HT1080 (cell line): ENCODE results near the gene MTPAP.

DNA sequence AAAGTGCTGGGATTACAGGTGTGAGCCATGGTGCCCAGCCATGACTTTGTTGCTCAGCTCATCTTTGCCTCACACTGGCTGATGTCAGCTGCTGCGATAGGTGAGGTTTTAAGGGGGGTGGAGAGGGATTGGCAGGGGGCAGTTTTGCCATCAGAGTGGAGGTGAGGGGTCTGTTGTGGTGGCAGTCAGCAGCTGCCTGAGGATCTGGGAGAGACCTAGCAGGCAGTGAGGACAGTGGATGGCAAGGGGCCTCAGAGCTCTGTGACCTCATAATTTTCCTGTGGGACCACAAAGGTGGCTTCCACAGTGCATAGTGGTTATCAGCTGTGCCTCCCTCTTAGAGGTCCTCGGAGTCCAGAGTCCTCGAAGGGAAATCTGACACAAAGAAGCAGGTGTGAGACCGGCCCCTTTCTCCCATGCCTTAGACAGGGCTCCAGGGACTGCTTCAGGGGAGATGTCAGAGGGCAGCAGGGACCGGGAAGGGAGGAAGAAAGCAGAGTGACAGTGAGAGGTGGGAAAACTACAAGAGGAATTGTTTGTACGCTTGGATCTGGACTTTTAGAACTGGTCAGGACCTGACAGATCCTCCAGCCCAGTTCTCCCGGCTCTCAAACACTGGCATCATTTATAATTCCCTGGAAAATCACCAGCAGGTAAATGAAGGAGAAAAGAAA, 66.2 kb downstream of the BAMBI start:
RAMPAGE:
- cytosol, long total RNA: no peak
- long total RNA: no peak
- nucleus, long total RNA: no peak

RAMPAGE:
- cytosol, long total RNA: no peak
- long total RNA: no peak
- nucleus, long total RNA: no peak
Measured at GRCh38 chr10:29486006-29486735, 148.6 kb downstream of the SVIL start.

RAMPAGE:
- cytosol, long total RNA: no peak
- long total RNA: no peak
- nucleus, long total RNA: no peak
Measured at GRCh38 chr10:29522197-29522963, 112.4 kb downstream of the SVIL start.

DNA sequence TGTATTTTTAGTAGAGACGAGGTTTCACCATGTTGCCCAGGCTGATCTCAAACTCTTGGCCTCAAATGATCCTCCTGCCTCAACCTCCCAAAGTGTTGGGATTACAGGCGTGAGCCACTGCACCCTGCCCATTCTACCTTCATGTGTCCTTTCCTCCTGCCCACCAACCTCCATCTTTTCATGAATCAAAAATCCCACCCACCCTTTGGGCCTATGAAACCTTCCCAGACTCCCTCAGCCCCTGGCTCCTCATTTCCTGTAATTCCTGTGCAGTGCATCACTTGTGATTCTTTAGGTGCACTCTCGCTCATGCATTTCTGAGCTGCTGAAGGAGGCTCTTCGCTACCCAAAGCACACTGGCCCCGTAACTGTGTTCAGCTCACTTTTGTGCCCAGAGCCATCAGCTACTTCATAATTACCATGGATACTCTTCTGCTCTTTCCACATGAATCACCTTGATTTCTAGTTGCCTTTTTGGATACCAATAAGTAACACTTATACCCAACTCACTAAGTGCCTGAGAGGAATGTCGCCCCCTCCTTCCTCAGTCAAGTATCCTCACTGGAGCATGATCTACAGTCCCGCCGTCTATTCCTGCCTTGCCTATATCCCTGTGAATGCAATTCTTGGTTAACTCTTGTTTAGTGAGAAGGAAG, 24.1 kb downstream of the SVIL start:
RAMPAGE:
- cytosol, long total RNA: no peak
- long total RNA: no peak
- nucleus, long total RNA: no peak

DNA sequence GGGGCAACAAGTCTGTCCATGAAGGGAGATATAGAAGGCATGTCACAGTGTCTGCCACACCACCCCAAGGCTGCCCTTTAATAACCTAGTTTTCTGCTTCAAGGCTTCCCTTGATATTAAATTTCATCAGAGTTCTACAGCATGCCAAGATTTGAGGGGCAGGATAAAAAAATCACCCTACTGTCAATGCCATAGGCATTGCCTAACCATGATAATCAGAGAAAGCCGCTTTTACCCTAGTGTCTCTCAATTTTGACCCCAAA, 170.6 kb upstream of the SVIL start:
RAMPAGE:
- cytosol, long total RNA: no peak
- long total RNA: no peak
- nucleus, long total RNA: no peak

DNA sequence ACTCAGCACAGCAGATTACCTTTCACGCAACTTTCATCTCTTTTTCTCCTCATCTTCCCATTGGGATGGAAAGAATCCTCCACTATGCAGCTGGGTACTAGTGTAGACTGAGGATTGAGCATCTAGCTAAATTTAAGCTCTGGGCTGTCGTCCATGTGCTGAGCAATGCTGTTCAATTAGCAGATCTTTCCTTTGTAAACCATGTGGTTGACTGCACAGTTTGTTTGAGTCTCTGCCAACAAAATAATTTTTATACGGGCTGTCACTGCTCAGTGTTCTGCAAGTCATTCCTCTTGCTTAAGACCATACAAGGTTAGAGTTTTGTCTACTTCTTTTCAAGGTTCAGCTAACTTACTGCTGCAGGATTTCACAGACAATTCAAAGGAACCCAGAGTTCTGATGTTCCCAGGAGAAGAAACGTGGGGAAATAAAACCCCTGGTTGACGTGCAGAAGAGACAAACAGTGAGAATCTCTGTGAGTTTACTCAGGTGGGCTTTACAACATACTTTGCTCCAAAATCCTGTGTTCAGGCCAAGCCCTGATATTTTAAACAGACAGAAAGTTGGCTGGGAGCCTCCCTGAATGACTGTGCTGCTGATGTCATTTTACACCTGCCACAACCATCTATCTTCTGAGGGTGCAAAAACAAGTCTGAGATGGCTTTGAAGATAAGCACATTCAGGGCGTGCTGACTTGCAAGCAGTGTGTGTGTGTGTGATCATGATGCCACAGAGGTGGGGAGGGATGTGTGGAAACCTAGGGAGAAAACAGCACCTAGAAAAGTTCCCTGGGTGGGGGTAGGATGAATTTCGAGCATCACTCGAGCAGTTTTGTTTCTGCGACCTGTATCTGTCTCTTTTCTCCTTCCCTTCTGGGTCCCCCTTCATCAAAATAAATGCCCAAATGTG, 177.2 kb upstream of the SVIL start:
RAMPAGE:
- cytosol, long total RNA: no peak
- long total RNA: no peak
- nucleus, long total RNA: no peak

RAMPAGE:
- cytosol, long total RNA: no peak
- long total RNA: no peak
- nucleus, long total RNA: no peak
Measured at GRCh38 chr10:29881273-29881585, 178.2 kb downstream of the JCAD start.

DNA sequence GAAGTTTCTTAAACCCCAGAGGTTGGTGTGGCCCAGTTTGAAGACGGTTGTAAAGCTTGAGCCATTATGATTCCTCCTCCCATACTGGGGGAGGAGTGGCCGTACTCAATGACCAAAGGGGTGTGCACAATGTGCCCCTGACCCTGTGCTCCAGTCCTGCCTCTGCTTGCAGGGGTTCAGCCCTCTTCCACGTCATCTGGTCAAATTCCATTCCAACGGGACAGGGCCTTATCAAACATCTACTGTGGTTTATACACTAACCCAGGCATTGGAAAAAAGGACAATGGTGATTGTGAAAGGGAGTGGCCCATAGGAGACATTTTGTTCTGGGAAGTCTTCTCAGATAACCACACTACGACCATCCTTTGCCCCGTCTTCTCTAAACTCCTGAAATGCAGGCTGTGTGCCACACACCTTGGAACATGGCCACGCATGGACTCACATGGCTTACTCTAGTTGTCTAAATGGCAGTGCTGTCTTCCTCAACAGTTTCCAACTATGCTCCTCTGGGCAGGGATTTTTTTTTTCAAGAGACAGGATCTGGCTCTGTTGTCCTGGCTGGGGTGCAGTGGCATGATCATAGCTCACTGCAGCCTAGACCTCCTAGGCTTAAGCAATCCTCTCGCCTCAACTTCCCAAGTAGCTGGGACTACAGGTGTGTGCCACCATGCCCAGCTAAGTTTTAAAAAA, 102.9 kb downstream of the JCAD start:
RAMPAGE:
- cytosol, long total RNA: no peak
- long total RNA: no peak
- nucleus, long total RNA: no peak

GRCh38 chr10:29957490-29958275, 101.7 kb downstream of the JCAD start:
RAMPAGE:
- cytosol, long total RNA: no peak
- long total RNA: no peak
- nucleus, long total RNA: no peak

RAMPAGE:
- cytosol, long total RNA: no peak
- long total RNA: no peak
- nucleus, long total RNA: no peak
Measured at GRCh38 chr10:29994693-29995406, 64.5 kb downstream of the JCAD start.

DNA sequence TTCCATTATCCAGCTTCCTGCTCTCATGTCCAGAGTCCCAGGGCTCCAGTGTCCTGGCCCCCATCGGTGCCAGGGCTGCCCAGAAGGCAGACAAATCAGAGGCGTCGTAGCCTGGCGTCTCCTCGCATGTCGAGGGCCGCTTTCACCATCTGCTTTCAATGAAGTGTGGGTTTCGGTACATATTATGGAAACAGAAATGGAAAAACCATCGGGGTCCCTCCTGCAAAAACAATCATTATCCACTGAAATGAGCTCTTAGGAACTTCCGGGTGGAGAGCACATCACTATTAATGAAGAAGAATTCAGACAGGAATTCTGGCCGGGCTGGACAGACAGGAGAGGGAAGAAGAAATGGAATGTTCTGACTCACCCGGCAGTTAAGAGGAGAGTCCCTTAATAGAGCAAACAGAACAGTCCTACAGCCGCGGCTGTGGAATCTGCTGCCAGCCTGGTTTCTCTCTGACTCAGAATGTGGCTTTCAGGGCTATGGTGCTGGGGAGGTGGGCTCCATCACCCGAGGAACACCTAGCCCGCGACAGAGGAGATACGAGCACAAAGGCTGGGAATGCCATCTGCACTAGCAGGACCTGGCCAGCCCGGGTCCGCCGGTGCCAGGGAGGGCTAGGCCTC, 123.3 kb upstream of the JCAD start:
RAMPAGE:
- cytosol, long total RNA: no peak
- long total RNA: no peak
- nucleus, long total RNA: no peak

DNA sequence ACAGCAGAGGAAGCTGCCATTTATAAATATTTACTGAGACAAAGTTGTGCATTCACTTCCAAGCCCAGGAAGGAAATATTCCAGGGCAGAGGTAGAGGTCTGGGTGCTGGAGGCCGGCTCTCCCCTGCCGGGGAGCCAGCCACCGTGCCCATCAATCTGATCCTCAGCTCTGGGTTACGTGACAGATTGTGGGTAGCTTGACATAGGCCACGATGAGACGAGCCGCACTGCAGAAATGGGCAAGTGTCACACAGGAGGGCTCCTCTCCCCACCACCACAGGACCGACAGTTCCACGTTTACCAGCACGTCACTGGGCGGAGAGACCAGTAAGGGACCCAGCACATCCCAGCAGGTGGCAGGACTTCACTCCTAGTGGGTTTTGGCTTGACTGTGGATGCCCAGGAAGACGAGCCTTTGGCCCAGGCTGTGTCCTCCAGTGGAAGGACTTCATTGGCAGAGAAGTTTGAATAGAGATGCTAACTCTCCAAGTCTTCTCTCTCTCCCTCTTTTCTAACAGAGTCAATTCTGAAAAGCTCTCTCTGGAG, 129.2 kb upstream of the JCAD start:
RAMPAGE:
- cytosol, long total RNA: no peak
- long total RNA: no peak
- nucleus, long total RNA: no peak

GRCh38 chr10:30348435-30349538, at the start of gene MTPAP:
Gene MTPAP, minus strand, starts transcription at chr10:30349278.
RAMPAGE:
- cytosol, long total RNA: no peak
- long total RNA: start-site peak on the minus strand at chr10:30349279-30349359, 16 reads
- nucleus, long total RNA: no peak

GRCh38 chr10:30357374-30357809, 8.3 kb upstream of the MTPAP start:
RAMPAGE:
- cytosol, long total RNA: no peak
- long total RNA: no peak
- nucleus, long total RNA: no peak

DNA sequence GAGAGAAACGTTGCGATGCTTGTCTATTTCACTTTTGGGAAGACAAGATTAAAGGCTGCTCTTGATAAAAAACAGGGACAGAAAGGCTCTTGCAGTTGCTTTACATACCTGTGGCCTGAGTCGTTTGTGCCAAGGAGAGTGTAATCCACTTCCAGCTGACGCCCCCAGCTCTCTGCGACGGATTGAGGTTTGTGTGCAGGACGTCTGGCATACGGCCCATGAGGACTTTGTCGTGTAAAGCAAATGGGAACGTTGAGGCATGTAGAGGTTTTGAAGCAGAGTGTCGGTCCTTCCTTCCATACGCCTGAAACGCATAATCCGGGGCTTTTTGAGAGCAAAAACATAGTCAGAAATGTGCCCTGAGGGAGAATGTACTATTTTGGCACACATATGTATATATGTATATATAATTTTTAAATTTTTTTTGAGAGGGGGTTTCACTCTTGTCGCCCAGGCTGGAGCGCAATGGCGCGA, 1.2 kb downstream of the MAP3K8 start:
RAMPAGE:
- cytosol, long total RNA: no peak
- long total RNA: no peak
- nucleus, long total RNA: no peak

RAMPAGE:
- cytosol, long total RNA: no peak
- long total RNA: no peak
- nucleus, long total RNA: no peak
Measured at GRCh38 chr10:30436186-30436919, 2.4 kb downstream of the MAP3K8 start.

RAMPAGE:
- cytosol, long total RNA: no peak
- long total RNA: no peak
- nucleus, long total RNA: no peak
Measured at GRCh38 chr10:30447491-30448108, 13.6 kb downstream of the MAP3K8 start.

RAMPAGE:
- cytosol, long total RNA: no peak
- long total RNA: no peak
- nucleus, long total RNA: no peak
Measured at GRCh38 chr10:30494247-30494647, 60.3 kb downstream of the MAP3K8 start.

RAMPAGE:
- cytosol, long total RNA: no peak
- long total RNA: no peak
- nucleus, long total RNA: no peak
Measured at GRCh38 chr10:30502229-30502758, 68.3 kb downstream of the MAP3K8 start.

RAMPAGE:
- cytosol, long total RNA: no peak
- long total RNA: no peak
- nucleus, long total RNA: no peak
Measured at GRCh38 chr10:30536315-30537055, 93.1 kb downstream of the LYZL2 start.